Renal cortical epithelial cell (primary cell): ENCODE measurements around a stretch of chr1.

DNA sequence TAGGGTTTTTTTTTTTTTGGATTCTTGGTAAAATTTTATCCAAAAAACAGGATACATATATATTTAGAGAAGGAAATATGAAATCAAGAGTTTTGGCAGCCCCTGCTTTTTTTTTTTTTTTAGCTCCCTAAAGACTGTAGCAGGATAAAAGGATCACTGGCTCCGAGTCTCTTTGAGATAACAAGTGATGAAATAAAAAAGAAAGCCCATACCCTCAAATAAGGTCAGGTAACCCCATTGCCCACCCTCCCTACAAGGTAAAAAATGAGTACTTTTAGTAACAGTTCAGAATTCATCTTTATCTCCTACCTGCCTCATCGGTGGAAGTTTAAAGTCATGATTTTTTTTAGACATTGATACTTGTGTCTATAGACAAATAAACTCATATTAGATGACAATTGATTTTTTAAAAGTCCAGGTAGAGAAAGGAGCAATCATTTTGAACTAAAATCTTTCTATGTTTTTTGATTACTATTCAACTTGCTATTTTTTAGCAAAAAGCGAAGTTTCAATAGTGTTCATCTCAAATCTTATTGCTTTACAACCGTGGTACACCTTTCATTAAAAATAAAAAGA is 32.5 kb downstream of the NUCKS1 start:
- RRBS: no CpG with 5 or more reads among the region's 4 CpGs

- RRBS: no CpG with 5 or more reads among the region's 7 CpGs
Observed at GRCh38 chr1:205743600-205744446, 6.2 kb downstream of the NUCKS1 start.

DNA sequence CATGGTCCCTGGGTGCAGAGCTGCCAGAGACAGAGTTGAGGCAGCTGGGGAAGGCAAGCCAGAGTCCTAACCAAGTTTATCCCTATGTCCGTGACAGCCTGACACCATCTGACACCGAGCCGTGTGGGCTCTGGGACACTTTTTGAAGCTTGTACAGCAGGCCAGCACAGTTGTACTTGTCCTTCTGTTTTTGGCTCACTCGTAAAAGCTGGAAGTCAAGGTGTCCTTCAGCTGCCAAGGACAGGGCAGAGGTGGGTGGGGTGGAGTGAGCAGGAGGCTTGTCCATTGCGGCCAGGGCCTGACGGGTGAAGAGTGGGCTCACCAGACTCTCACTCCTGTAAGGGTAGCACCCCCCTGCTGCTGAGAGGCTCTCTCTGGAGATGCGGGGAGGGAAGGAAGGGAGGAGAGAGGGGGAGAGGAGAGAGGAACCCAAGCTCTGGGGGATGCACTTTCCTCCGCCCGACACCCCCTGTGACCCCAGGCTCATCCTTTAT is 28.4 kb downstream of the SLC26A9 start:
- RRBS: no CpG with 5 or more reads among the region's 9 CpGs

- RRBS: no CpG with 5 or more reads among the region's 2 CpGs
Observed at GRCh38 chr1:206571121-206571611, 41.1 kb downstream of the EIF2D start.

DNA sequence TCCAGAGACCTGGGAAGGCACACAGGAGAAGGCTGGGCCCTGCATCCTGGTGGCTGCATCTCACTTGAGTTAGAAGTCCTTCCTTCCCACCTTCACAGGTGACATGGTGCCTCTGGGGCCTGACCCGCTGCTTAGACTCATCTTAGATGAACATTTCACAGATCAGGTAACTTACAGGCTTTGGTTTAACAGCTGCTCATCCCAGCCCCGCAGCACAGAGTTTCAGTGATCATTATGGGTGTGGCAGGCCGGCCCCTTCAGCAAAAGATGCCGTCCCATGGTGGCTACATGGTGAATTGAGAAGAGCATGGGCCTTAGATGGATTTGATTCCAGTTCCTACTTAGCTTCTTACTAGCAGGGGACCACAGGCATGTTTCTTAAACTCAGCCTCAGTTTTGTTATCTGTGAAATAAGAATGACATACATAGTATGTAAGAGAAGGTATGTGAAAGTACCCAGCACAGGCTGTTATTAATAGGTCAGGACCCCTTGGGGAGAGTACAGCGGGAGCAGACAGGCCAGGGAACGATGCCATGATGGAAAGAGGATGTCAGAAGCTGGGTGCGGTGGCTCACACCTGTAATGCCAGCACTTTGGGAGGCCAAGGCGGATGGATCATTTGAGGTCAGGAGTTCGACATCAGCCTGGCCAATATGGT is 31.4 kb downstream of the EIF2D start:
- RRBS: no CpG with 5 or more reads among the region's 9 CpGs

DNA sequence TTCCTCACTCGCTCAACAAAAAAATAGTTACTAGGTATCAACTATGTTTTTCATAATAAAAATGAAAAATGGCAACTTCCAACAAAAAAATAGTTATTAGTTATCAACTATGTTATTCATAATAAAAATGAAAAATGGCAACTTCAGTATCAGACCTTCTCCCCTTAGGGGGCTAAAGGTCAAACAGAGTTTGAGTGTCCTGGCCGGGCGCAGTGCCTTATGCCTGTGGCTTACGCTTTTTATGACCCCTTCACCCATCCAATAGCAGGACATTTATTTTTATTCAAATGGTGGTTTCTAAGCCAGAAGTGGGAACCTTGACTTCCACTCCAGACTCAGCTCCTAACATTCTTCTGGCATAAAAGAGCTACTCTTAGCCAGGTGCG is 3.9 kb downstream of the EIF2D start:
- RRBS: no CpG with 5 or more reads among the region's 5 CpGs

DNA sequence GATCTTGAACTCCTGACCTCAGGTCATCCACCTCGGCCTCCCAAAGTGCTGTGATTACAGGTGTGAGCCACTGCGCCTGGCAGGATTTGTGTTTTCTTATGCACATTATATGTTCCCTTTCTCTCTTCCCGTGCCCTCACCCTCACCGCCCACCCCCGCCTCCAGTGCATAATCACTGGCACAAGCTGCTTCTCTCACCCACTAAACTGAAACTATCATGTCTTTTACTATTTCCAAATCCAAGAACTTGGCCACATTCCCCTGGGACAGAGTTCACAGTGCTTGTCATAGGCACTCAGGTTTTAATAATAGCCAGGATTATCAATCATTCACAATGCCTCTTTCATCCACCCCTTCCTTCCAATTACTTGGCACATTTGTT is 17.8 kb upstream of the MAPKAPK2 start:
- RRBS: no CpG with 5 or more reads among the region's 5 CpGs

DNA sequence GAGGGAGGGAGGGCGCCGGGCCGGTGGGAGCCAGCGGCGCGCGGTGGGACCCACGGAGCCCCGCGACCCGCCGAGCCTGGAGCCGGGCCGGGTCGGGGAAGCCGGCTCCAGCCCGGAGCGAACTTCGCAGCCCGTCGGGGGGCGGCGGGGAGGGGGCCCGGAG is 186 bp downstream of the MAPKAPK2 start:
- RRBS: 1% methylated on average over 14 of the region's 24 CpGs

DNA sequence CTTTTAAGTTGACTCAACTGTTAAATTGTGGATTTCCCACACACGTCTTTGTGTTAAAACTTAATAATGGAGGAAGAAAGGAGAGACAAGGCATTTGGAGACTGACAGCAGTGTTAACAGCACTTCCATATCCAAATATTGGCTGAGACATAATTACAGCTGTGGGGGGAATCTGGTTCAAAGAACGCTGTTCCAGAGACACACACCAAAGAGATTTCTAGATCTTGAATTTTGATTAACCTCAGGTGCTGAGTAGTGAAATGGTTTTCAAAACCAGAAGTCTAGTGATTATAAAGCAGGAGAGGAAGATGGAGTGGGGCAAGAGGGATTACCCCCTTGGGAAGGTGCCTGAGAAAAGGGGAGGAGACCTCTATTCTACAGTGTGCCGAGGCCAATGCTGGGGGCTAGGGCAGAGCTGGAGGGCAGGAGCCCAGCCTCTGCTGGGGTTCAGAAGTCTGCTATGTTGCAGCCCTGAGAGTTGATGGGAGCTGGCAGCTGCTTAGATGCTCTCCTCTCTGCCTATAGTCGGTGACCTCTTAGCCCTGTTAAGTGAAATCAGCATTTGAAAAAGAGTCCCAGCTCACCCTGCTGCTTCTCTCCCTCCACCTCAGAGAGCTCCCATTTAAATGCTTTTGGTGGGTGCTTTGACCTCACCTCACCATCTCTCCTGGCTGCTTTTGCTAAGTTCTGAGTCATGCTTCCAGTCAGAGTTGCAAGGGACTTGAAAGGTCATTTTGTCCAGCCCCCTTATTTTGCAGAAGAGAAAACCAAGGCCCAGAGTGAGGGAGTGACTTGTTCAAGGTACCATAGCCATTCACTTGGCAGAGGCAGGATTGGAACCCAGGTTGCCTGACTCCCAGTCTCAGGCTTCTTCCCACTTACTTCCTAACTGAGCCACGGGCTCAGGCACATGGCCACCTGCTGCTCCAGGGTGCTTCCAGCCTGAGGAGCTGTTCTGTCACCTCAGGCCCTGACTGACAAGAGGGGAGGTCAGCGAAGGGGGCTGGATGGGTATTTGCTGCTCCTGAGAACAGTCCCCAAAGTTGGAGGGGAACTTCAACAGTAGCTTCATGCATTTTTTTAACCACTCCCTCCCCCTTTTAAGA is 3.1 kb downstream of the MAPKAPK2 start:
- RRBS: no CpG with 5 or more reads among the region's 6 CpGs

DNA sequence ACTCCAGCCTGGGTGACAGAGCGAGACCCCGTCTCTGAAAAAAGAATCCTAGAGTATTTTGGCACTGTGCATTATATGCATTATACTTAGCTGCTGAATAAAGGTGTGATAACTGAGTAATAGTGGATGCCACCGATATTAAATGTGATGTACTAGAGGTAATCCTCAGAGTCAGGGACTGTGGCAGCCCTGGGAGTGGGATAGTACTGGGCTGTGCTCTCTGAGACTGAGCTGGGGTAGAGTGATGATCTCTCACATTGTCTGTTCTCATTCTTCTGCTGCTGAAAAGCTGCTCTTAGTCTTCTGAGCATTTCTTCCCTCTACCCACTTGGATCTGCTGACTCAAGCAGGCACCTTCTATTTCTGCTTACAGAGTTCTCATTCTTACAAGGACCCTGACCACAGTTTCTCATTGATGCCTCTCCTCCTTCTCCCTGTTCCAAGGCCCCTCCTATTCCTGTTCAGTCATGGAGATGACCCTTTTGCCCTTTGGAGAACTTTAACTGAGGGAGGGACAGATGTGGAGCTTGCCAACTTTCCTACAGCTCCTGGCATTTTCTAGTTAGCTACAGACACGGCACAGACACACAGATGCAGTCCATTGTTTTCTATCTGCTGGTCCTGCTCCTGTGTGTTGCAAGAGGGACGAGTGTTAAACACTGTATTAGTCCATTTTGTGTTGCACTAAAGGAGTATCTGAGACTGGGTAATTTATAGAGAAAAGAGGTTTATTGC is 12.1 kb downstream of the MAPKAPK2 start:
- RRBS: no CpG with 5 or more reads among the region's 5 CpGs

DNA sequence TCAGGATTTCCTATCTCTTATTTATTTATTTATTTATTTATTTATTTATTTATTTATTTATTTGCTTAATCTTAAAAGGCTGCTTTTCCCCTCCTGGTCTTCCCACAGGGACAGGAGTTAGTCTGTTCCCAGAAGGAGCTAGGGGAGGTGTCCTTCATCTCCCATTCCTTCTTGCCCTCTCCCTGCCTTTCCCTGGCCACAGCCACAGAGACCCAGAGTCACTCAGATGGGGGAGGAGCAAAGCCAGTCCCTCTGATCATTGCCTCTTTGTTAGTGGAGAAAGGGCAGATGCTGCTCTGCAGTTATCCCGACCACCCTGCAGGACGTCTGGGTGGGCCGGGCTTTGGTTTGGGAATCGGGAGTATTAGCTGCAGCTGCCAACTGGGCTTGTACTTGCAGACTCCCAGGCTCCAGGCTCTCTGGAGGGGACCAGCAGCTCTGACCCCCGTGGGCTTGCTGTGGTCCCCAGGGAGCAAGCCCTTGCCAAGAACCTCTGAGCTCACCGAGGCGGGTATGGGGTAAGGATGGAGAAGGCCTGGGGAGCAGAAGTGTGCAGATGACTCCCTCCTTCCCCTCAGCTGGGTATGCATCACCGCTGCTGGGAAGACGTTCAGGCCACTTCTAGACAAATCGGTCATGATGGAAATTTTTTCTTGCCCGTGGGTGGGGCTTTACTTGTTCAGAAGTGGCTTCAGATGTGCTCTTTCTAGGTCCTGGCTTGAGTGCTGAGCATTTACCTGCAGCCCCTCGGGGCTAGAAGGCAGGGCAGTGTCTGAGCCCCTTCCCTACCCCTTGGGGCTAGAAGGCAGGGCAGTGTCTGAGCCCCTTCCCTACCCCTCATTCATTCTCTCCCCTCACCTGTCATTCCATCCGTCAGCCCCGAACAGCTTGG is 21.6 kb downstream of the MAPKAPK2 start:
- RRBS: no CpG with 5 or more reads among the region's 14 CpGs

DNA sequence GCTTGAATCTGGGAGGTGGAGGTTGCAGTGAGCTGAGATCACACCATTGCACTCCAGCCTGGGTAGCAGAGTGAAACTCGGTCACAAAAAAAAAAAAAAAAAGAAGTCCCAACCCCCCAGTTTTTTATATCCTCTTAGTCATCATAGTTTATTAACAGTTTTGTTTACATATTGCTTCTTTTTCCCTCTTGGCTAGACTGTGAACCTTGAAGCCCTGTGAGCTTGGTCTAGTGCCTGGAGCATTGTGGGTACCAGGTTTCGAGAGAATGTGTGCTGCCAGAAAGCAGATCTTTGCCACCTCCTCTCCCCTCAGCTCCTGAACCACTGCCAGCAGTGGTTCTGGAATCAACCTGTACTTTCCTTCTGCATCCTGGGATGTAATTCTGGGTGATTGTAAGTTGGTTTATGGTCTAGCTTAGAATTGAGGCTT is 30.0 kb downstream of the MAPKAPK2 start:
- RRBS: no CpG with 5 or more reads among the region's 2 CpGs

- RRBS: no CpG with 5 or more reads among the region's 15 CpGs
Observed at GRCh38 chr1:206722875-206723369, 38.2 kb downstream of the MAPKAPK2 start.

DNA sequence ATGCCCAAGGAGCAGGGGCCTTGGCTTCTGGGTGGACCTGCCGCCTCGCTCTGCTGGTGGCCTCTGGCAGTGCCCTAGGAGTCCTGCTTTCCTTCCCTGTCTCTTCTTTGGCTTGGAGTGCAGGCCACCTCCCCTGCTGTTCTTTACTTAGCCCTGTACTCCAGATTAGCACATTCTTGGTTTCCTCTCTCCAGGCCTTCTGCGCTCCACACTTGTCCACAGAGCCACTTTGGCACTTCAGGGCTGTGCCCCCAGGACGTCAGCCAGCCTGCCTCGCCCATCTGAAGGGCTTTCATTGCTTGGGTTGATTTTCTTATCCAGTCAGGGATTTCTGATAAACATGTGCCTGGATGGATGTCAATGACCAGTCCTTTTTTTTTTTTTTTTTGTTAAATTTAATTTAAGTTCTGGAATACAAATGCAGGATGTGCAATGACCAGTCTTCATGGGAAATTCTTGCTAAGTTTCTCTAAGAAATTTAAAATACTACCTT is 39.5 kb downstream of the MAPKAPK2 start:
- RRBS: no CpG with 5 or more reads among the region's 5 CpGs

DNA sequence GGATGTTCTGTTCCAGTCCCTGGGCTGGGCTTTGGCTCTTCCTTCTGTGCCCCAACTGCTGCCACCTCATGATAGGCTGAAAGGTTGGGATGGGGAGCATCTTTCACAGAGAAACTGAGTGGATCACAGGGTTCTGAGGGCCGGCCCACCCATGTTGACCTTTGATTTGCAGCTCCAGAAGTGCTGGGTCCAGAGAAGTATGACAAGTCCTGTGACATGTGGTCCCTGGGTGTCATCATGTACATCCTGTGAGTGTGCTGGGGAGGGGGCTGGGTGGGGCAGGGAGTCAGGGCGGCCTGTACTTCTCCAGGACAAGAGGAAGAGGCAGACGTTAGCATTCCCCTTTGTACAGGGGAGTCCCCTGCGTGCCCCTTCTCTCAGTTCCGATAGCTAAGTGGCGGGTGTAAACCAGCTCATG is 40.0 kb upstream of the IL19 start:
- RRBS: no CpG with 5 or more reads among the region's 6 CpGs

DNA sequence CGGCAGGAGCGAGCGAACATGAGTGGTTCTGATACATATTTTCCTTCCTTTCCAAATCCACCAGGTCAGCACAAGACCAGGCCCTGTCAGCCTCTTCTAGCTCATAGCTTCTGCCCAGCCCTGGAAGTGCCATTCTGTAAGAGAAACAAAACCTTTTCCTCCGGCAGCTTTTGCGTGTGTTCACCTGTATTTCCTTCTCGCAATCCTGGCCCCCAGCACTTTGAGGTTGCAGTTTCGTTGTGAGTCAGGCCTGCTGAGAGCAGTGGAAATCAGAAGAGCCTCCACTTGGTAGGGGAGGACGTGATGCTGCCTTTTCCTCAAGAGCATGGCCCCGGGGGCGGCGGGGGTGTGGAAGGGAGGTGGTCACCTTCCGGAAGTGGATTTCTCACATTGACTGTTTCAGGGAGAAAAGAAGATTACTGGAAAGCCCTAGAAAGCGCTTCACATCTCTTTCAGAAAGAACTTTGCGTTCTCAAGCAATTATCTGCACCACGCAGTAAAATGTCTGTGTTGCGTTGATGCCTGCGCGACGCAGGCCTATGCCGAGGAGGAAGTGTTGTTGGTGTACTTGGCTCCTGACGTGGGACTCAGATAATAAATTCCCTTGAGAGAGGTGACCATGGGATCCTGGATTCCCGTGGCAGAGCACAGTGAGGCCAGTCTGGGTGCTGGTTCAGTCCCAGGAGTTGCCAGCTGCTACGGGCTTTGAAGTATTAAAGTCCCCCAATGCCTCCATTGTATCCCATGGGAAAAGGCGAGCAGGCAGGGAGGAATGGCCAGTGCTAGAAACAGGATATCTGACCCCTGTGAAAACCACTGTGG is 12.2 kb upstream of the IL10 start:
- RRBS: 93% methylated on average over 3 of the region's 24 CpGs

DNA sequence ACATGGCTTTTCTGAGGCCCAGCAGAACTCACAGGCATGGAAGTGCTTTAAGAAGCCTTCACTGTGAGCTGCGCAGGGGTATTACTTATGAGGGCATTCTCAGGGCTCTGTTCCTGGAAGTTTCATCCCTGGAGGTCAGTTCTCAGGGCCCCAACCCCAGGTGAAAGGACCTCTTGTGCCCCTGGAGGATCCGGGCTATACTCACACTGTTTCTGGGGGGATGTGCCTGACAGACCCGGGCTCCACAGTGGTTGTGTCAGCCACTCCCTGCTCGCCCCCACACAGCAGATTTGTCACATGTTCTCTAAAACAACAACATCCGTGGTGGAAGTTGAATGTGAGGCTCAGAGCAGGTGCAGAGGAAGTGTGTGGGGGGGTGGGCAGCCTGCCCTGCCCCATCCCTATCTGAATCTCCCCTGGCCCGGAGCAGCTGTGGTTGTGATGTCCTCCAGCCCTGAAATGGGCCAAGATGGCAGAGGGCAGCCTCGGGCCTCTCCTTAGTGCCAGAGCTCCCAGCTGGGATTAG is 1.3 kb upstream of the FCMR start:
- RRBS: no CpG with 5 or more reads among the region's 7 CpGs

GRCh38 chr1:207004708-207005362 is 27.7 kb downstream of the C1orf116 start:
- RRBS: no CpG with 5 or more reads among the region's 7 CpGs